Colic lymph node (tissue), 1 donor: Measurements from ENCODE around the gene PAX6.

DNA sequence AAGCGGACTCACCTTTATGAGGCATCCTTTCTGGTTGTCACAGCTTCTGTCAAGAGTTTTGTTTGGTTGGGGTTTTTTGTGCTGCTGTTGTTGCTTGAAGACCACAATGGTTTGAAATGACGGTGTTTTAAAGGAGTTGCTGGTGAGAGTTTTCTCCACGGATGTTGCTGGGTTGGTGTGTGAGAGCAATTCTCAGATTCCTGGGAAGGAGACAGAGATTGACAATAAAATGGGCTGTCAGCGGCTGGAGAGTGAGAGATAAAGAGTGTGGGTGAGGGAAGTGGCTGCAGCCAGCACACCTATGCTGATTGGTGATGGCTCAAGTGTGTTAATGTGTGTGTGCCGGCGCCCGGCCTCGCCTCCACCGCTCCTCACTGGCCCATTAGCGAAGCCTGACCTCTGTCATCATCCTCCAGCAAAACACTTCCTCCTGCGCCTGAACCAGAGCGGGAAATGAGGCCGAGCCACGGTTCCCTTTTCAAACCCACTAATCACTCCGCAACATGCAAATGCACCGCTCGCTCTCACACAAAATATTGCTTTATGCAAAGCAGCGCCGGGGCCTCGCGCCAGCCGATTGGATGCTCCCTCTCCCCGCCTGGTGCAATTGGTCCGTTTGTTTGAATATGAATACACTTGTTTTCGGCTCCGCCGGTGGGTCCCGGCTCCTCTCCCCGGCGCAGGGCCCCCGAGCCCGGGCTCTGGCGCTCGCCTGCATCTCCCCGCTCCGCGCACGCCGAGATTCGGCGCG, at the start of gene PAX6:
Gene PAX6, minus strand, starts transcription at position 507 of the 751 bp plus-strand sequence.
- PRO-cap: no peak

GRCh38 chr11:31817131-31818268, 6.4 kb upstream of the PAX6 start:
- PRO-cap: no peak

- PRO-cap: no peak
These were observed 25.5 kb upstream of the PAX6 start for GRCh38 chr11:31836720-31836993.

- PRO-cap: no peak
These were observed 2.7 kb upstream of the RCN1 start for GRCh38 chr11:32087918-32088775.

- PRO-cap: no peak
These were observed 5.9 kb downstream of the WT1 start for GRCh38 chr11:32429590-32429764.

GRCh38 chr11:32432400-32433478, 2.6 kb downstream of the WT1 start:
- PRO-cap: no peak

GRCh38 chr11:32891358-32891716, 1.3 kb upstream of the QSER1 start:
- PRO-cap: no peak

DNA sequence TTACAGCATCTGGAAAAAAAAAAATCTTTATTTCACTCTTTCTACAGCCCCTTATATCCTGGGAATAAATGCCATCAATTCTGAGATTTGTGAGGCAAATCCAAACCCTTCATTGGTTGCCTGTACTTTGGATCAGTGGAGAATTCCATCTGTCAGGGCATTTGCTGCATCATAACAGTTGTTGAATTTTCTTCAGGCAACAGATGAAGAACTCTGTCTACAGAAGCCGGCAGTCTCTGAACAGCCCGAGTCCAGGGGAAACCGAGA, 82.4 kb downstream of the C11orf91 start:
- PRO-cap: no peak

DNA sequence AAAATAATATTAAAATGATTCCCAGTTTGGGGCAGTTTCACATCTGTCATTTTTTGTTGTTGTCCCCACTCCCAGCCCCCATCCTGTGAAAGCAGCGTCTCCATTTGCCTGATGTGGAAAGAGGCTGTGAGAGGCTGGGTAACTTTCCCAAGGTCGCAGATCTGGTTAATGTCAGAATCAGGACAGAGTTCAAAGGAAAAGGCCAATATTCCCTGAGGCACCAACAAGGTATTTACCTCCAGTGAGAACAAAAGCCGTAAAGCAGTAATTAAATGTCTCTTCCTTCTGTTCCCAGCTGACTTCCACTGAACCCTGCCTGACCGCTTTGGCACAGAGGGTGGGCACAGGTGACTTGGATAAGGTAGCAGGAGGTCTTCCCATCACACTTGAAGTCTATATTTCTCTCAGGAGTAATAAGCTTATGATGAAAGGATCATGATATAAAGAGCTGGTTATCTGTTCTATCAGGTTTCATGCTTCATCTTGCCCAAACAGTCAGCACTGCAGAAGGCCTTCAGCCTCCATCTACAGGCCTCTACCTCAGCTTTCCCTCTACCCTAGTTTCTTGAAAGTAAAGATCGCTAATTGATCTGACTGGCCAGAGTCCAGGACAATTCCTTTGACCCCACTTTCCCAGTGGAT, 9.5 kb downstream of the C11orf91 start:
- PRO-cap: no peak

DNA sequence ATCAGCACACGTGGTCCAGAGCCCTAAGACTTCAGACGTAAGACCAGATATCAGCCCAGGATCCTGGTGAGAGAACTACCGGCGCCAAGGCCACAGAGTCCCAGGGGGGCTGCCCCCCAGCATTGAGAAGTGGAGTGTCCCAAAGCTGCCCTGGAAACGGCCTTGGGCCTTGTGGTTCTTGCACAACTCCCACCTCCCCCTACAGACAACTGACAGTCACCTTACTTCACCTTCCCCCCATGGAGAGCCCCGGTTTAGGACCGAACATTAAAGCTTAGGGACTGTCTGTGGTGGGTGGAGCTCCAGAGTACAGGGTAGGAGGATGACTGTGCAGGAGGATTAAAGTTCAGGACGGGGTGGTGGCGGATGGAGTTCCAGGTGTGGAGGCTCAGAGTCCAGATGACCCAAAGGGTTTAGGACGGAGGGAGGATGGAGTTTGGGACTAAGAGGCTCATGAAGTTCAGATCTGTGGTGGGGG, 995 bp downstream of the C11orf91 start:
- PRO-cap: no peak

DNA sequence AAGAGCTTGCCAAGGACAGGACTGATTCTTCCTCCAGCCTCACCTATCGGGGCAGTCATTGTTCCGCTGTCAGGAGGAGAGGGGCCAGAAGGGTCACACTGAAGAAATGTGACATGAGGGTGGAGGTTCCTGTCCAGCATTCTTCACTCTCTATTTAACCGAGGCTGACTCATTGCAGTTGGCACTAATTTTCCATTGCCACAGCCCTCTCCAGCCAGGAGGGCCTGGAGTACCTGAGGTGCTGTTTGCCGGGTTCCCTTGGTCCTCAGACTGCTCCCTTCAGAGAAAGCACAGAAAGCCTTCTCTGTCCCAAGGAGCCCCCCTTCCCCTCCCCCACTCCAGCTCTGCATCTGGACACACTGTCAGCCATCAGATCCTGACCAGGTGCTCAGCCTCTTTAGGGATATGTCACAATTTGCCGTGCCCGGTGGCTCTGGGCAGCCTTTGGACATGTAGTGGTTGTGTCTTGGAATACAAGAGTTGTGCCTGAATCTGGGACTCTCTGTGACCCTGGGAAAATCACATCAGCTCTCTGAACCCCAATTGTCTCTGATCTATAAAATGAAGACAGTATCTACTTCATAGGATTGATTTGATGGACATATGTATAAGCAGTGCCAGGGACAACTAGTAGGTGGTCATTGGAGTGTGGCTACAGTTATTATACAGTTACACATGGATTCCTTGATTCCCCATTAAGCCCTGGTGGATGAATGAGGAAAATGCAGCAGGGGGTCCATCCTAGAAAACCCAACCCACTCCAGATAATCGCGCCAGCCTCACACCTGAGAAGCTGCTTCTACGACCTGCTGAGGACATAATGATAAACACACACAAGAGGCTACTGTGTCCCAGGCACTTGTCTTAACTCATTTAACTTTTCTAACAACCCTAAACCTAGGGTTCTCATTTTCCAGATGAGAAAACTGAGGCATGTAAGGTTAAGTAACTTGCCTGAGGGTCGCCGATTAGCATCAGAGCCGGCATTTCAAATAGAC, 3.4 kb upstream of the C11orf91 start:
- PRO-cap: no peak

GRCh38 chr11:33705160-33705674, 4.6 kb upstream of the C11orf91 start:
- PRO-cap: no peak

- PRO-cap: no peak
These were observed 9.4 kb upstream of the C11orf91 start for GRCh38 chr11:33709915-33710501.

DNA sequence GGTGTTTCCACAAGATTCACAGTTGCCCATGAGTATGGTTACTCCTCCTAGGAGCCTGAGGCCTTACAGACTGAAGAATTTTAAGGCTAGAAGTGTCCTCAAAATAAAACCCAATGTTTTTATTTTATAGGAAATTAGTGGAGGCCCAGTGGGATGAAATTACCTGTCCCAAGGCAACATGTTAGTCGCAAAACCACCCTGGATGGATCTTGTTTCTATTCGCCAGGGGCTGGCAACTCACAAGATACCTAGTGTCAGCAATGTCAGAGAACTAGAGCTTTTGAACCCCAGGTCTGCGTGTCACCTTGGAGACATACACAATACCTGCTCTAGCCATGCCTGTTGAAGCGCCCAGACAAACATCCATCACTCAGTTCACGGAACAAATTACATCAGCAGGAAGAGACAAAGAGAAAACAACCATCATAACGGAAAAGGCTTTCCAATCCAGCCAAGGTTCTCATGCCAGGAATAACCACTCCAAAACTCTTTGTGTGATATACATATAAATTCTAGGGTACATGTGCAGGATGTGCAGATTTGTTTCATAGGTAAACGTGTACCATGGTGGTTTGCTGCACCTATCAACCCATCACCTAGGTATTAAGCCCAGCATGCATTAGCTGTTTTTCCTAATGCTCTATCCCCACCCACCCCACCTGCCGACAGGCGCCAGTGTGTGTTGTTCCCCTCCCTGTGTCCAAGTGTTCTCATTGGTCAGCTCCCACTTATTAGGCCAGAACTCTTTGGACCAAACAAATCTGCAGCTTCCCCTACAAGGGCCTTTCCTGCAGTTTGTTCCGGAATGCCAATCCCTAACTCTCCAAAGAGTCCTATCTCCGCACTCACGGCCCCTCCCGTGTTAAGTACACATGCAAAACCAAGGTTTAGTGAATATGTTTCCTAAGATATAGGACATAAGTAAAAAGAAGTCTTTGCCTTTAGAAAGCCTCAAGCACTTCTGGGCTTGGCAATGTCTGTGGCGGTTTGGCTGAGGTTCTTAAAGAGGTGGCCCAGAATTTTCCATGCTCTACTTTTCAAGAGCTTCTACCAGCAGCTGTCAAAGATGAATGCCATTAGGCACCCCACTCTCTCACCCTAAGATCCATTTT, 2.0 kb downstream of the CD59 start:
- PRO-cap: bidirectional peak, plus-strand start at position 445 of the sequence, minus-strand start at position 322 of the sequence; bidirectional peak, plus-strand start at position 793 of the sequence, minus-strand start at position 648 of the sequence

- PRO-cap: no peak
These were observed 6.7 kb upstream of the CD59 start for GRCh38 chr11:33742888-33743382.

GRCh38 chr11:34235463-34235993, 122.3 kb downstream of the ABTB2 start:
- PRO-cap: no peak

DNA sequence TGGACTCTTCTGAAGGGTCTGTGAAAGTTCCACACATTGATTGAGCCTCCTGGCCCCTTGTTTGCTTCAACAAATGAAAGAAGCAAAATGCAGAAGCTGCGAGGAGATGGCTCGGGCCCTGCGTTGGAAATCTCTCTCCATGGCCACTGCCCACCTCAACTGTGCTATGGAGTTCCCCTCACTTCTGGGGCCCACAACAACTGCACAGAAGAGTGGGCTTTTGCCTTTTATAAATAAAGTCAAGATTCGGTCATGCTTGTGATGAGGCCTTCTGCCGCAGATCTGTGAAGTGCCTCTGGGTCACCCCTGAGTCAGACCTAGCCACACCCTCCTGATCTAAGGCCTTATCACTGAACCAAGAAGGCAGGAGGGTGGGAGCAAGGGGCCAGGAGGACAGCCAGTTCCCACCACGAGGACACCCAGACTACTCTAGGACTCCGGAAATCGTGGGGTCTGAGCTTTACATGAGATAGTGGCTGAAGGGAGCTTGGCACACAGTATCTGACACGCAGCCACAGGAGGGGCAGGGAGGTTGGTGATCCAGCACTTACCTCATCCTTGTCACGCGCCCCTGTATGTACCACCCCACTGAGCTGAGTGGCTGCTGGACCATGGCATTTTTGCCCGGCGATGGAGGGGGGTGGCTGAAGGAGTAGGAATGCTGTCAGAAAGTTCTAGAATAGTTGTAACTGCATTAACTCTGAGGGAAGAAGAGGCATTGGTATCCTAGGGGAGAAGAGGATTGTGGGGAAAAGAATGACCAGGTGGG, 115.7 kb downstream of the ABTB2 start:
- PRO-cap: no peak

GRCh38 chr11:34243590-34244068, 114.2 kb downstream of the ABTB2 start:
- PRO-cap: no peak

- PRO-cap: no peak
These were observed 56.9 kb downstream of the ABTB2 start for GRCh38 chr11:34300609-34301545.

- PRO-cap: no peak
These were observed 12.5 kb downstream of the ABTB2 start for GRCh38 chr11:34345258-34345748.